Esophagus muscularis mucosa (tissue), 4 donors: ENCODE measurements around a stretch of chr6.

DNA sequence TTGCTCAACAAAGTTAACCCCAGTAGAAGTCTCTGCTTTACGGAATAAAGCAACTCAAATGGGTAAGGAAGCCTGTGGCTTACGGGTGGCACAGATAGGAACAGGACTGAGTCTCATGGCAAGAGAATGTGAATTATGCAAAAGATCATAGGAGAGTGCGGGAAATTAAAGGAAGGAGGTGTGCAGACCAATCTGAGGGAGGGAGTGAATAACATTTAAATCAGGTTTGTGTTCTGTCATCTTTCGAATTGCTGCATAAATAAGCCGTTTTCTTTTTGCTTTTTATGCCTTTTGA lies 882 bp upstream of the RCAN2 start:
- PRO-cap, result no peak
- RAMPAGE, long total RNA, 4 experiments, result no peak in any of the 4 experiments

- PRO-cap, result no peak
- RAMPAGE, long total RNA, 4 experiments, result no peak in any of the 4 experiments
Measured at GRCh38 chr6:46676547-46676791, 11.2 kb upstream of the TDRD6 start.

GRCh38 chr6:46932609-46932912 lies 10.8 kb upstream of the ADGRF5 start:
- PRO-cap, result no peak
- RAMPAGE, long total RNA, 4 experiments, result no peak in any of the 4 experiments

DNA sequence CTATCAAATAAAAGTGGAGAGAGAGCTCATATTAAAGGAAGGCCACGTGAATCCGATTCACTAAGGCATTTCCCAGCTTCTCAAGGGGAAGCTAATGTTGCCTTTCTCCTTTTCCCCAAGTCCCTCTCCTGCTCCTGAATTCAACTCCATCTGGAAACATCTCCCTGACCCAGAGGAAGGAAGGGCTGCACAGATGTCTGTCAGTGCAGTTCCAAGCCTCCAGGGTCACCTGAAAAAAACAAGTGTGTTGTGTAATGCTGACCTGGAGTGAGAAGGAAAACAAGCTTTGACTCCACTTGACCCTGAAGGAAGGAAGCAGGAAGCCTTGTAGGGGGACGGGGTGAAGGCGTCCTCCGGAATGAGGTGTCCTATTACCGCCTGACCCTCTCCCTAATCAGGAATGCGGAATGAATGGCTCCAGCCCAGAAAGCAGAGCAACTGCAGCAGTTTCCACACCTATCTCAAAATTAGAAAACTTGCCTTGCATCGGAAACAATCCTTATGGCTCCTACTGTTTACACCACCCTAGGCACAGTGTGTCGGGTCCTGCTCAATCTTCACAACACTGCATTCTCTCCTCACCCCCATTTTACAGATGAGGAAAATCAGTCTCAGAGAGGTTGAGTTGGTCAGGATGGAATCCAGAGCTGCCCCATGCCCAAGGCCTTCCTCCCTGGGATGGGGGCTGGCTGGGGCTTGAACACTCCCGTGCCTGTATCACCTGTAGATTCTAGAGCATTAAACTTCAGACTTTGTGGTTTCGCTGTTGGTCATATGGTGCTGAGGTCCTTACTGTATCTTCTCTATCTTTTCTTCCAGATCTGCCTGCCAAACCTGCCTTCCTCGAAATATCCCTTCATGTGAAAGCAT lies 14.1 kb upstream of the ADGRF5 start:
- PRO-cap, result no peak
- RAMPAGE, long total RNA, 4 experiments, result no peak in any of the 4 experiments

GRCh38 chr6:47132480-47132831 lies 90.3 kb upstream of the ADGRF1 start:
- PRO-cap, result no peak
- RAMPAGE, long total RNA, 4 experiments, result no peak in any of the 4 experiments

DNA sequence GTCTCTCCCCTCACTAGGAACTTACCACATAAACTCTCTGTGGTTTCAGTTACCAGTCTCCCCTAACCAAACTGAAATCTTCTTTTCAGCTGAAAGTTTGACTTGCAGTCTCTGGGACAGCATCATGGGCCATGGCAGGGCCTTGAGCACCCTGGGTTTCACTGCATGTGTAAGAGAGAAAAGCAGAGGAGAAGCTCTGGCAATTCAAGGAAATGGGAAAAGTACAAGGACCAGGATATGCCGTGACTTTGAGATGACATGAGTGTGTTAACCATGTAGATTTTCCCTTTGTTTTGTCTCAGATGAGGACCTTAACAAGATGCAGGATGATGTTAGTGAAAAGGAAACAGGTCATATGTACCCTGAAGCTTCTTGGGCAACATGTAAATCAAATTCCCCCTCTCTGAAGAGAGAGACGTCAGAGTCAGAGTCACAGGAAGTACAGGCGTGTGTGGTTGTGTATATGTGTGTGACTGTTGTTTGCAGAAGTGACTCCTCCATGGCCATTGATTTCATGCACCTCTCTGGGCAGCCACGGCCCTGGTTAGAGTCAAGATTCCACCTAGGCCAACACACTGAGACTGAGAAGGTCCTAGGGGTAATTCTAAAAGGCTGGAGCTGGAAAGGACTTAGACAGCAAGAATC lies 106.2 kb downstream of the TNFRSF21 start:
- PRO-cap, result no peak
- RAMPAGE, long total RNA, 4 experiments, result no peak in any of the 4 experiments

GRCh38 chr6:47669879-47670534 lies 28.4 kb upstream of the ADGRF4 start:
- PRO-cap, result no peak
- RAMPAGE, long total RNA, 4 experiments, result no peak in any of the 4 experiments

- PRO-cap, result no peak
- RAMPAGE, long total RNA, 4 experiments, result no peak in any of the 4 experiments
Measured at GRCh38 chr6:49453378-49453852, 9.6 kb downstream of the MMUT start.

DNA sequence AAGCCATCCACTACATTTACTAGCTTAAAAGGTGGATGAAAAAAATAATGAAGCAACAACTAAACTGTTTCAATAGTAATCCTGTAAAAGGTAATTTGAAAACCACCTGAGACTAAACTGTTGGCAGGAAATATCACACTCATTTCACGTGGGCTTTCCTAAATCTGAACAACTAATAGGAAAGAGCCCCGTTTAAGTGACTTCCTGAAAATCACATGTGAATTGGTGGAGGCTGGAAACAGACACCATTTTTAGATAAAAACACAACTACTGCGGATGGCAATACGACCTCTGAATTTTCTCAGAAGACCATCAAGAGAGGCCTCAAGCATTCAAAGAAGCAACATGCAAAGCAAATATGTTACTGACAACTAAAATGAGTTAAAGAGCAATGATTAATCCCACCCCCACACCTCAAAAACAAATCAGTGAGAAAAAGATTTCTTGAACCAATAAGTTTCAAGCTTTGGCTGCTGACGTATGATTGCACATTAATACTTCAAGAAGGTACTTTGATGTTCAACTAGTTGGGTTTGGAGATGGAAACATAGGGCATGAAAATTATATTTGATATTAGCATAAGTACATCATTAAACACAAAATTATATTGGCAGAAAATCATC lies 1.1 kb downstream of the MMUT start:
- PRO-cap, result unidirectional peak, plus-strand start at position 526 of the sequence
- RAMPAGE, long total RNA, 4 experiments, result no peak in any of the 4 experiments

- PRO-cap, result no peak
- RAMPAGE, long total RNA, 4 experiments, result no peak in any of the 4 experiments
Measured at GRCh38 chr6:49570608-49570943, 20.1 kb downstream of the C6orf141 start.

GRCh38 chr6:50843824-50844398 lies 25.2 kb downstream of the TFAP2B start:
- PRO-cap, result no peak
- RAMPAGE, long total RNA, 4 experiments, result no peak in any of the 4 experiments

GRCh38 chr6:51737543-51737990 lies 349.8 kb downstream of the PKHD1 start:
- PRO-cap, result no peak
- RAMPAGE, long total RNA, 4 experiments, result no peak in any of the 4 experiments

DNA sequence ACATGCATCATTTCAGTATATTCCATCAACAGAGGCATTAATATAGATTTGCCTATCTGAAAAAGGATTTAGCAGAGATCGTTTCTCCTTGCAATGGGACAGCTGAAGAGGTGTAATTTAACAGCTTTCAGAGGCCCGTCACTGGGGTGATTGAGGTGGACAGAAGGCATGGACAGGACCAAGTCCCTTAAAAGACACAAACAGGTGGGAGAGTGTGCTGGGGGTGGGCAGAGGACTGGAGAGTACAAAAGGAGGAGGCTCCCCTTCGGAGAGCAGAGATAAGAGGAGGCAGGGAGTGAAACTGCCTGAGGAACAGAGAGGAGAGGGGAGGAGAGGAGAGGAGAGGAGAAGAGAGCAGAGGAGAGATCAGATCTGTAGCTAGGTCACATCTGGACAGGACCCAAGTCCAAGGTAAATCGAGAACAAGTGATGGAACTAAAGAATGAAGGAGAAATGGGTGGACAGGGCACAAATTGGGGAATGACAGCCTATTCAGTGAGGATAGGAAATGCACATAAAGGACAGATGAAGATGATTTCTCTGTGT lies 48.7 kb upstream of the PKHD1 start:
- PRO-cap, result no peak
- RAMPAGE, long total RNA, 4 experiments, result no peak in any of the 4 experiments

DNA sequence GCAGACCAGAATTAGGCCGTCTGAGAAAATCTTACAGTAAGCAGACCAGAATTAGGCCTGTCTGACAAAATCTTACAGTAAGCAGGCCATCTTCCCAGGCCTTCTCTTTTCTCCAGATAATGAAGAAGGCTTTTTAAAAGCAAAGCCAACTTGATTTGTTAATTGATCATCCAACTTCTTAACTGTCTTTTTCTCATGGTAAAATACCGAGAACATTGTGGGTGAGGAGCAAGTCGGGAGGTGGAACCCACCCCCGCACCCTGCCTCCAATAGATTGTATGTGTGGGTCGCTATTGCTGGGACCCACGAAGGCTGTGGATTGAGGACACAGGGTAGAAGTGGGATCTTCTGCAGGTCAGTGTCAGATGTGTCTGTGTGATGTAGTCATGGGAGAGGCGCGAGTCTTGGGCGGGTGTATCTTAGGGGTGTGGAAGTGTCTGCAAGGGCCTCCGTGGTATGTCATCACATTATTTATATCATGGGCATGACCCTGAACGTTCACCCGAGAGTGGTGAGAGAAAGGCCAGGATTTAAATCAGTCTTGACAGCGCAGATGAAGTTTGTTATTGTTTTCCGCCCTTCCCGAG lies 597 bp upstream of the PAQR8 start:
- PRO-cap, result no peak
- RAMPAGE, long total RNA, 4 experiments, result no peak in any of the 4 experiments

- PRO-cap, result no peak
- RAMPAGE, long total RNA, 4 experiments, result no peak in any of the 4 experiments
Measured at GRCh38 chr6:52505418-52505999, 71.4 kb downstream of the TRAM2 start.

GRCh38 chr6:52515816-52516649 lies 60.8 kb downstream of the TRAM2 start:
- PRO-cap, result no peak
- RAMPAGE, long total RNA, 4 experiments, result no peak in any of the 4 experiments

DNA sequence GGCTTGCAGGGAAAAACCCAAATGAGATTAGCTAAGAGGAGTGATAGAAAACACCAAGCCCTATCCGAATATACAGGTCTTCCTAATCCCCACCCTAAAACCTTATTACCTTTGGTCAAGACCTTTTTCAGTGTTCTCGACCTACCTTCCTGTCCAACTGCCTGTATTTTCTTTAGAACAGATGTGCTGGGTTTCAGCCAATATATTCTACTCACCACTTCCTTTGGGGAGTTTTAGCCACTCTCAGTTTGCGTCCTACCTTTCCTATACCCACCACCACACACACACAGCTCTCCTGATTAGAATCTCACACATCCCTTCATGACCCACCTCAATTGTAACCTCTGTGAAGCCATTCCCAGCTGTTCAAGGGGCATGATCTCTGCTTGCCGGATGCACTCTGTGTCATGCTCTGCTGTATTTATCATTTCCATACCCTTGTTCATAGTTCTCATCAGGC lies 39.6 kb downstream of the TRAM2 start:
- PRO-cap, result no peak
- RAMPAGE, long total RNA, 4 experiments, result no peak in any of the 4 experiments

DNA sequence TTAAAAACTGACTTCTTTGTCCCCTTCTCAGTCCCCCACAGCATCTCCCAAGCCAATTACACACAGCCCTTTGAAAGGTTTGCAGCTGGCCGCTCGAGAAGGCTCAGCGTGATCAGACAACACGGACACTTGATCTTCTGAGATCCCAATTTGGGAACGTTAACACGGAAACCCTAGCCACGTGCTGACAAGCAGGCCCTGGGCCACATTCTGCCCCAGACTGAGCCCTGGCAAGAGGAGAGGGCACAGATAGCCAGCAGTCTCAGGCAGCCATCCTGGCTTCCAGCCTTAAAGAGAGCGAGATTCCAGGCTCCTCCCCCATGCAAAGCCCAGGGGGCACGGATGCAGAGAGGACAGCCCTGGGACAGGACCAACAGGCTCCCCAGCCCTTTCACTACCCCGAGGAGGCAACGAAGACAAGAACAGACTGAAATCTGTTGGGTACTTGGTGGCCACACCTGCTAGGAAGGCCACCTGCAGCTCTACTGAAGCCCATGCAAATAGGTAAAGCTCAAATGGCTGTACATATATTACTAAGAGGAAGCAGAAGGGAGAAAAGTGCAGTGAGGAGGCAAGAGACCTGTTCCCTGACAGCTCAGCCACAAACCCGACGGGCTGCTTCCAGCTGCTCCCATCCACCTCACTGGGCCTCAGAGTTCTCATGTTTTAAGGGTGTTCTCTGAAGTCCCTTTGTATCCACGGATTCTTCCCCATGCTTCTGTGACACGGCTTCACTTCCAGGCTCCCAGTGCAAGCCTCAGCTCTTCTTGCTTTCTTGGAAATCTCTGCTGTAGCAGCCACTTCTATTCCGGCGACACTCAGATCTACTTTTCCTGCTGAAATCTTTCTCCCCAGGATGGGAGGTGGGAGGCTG lies 24.7 kb downstream of the TRAM2 start:
- PRO-cap, result no peak
- RAMPAGE, long total RNA, 4 experiments, result no peak in any of the 4 experiments

GRCh38 chr6:52663013-52663415 lies 7.9 kb upstream of the TMEM14A start:
- PRO-cap, result no peak
- RAMPAGE, long total RNA, 4 experiments, result no peak in any of the 4 experiments

DNA sequence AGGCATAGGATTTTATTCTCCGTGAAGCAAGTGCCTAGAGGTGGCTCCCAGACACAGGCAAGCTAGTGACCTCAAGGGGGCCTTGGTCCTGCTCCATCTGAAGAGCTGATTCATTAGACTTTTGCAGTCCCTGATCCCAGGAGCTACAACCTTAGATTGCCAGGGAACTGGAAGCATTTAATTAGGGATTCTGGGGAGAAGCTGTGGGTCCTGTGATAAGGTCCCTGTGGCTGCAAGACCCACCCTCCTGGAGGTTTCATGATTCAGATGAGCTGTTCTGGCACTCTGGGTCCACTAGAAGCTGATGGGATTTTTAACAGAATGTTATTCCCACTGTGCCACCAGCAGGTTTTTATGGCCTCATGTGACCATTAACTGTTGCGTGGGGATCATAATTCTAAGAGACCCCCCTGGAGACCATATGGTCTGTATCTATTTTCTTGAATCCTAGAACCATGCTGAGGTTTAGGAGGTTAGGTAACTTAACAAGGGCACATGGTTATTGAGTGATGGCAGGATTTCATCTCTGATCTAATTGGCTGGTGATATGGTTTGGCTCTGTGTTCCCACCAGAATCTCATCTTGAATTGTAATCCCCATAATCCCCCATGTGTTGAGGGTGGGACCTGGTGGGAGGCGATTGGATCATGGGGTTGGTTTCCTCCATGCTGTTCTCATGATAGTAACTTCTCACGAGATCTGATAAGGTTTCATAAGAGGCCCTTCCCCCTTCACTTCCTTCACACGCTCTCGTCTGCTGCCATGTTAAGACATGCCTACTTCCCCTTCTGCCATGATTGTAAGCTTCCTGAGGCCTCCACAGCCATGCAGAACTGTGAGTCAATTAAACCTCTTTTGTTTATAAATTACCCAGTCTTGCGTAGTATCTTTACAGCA lies 90.3 kb downstream of the ELOVL5 start:
- PRO-cap, result no peak
- RAMPAGE, long total RNA, 4 experiments, result no peak in any of the 4 experiments